Breast epithelium (tissue), 2 donors: ENCODE measurements around a stretch of chr7.

DNA sequence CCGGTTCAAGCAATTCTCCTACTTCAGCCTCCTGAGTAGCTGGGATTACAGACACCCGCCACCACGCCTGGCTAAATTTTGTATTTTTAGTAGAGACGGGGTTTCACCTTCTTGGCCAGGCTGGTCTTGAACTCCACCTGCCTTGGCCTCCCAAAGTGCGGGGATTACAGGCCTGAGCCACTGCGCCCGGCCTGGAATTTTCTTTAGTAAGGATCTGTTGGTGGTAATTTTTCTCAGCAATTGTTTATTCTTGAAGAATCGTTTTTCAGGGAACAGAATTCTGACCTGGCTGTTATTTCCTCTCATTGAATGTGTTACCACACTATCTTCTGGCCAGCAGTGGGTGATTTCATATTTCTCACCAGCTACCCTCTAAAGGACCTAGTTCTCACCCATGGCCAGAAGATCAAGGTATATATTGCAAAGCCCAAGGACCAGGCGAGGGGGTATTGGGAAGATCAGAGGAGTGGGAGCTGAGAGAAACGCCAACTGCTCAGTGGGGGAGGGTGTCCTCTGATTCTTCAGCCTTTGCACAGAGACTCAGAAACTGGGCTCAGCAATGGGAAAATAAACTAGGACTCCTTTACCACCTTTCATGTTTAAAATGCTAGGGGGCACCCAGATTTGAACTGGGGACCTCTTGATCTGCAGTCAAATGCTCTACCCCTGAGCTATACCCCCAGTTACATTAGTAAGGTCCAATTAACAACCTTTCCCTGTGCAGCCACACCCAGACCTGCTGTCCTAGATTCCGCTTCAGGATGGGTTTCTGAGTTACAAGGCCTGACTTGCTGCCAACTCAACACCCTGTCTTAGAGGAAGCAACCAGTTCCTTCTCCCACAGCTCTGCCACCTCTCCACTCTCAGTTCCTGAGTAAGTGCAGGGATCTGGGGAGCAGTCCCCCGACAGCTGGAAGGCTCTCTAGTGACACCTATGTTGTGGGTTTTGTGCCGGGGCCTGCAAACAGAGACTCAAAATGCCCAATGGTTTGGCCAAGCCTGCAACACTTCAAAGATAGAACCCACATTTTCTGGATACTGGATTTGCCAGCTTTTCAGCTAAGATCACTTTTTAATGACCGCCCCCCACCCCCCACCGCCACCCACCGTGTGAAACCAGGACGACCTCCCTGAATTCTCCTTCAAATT lies 93.4 kb downstream of the ZNF783 start:
- PRO-cap, result no peak
- RAMPAGE, long total RNA, 2 experiments, result no peak in any of the 2 experiments

DNA sequence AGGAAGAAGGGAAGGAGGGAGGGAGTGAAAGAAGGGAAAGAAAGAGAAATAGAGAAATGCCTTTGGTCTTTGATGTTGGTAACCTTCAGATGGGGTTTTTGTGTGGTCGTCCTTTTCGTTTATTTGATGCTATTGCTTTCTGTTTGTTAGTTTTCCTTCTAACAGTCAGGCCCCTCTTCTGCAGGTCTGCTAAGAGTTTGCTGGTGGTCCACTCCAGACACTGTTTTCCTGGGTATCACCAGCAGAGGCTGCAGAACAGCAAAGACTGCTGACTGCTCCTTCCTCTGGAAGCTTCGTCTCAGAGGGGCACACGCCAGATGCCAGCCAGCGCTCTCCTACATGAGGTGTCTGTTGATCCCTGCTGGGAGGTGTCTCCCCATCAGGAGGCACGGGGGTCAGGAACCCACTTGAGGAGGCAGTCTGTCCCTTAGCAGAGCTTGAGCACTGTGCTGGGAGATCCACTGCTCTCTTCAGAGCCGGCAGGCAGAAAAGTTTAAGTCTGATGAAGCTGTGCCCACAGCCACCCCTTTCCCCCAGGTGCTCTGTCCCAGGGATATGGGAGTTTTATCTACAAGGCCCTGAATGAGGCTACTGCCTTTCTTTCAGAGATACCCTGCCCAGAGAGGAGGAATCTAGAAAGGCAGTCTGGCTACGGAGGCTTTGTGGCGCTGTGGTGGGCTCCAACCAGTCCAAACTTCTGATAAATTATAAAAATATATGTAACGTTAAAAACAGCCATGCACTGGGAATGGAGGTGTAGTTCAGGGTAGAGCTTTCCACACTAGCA lies 99.2 kb upstream of the ZNF746 start:
- PRO-cap, result no peak
- RAMPAGE, long total RNA, 2 experiments, result no peak in any of the 2 experiments

- PRO-cap, result no peak
- RAMPAGE, long total RNA, 2 experiments, result no peak in any of the 2 experiments
Observed at GRCh38 chr7:149611307-149612119, 103.2 kb upstream of the KRBA1 start.

GRCh38 chr7:149612907-149613612 lies 101.7 kb upstream of the KRBA1 start:
- PRO-cap, result no peak
- RAMPAGE, long total RNA, 2 experiments, result no peak in any of the 2 experiments

DNA sequence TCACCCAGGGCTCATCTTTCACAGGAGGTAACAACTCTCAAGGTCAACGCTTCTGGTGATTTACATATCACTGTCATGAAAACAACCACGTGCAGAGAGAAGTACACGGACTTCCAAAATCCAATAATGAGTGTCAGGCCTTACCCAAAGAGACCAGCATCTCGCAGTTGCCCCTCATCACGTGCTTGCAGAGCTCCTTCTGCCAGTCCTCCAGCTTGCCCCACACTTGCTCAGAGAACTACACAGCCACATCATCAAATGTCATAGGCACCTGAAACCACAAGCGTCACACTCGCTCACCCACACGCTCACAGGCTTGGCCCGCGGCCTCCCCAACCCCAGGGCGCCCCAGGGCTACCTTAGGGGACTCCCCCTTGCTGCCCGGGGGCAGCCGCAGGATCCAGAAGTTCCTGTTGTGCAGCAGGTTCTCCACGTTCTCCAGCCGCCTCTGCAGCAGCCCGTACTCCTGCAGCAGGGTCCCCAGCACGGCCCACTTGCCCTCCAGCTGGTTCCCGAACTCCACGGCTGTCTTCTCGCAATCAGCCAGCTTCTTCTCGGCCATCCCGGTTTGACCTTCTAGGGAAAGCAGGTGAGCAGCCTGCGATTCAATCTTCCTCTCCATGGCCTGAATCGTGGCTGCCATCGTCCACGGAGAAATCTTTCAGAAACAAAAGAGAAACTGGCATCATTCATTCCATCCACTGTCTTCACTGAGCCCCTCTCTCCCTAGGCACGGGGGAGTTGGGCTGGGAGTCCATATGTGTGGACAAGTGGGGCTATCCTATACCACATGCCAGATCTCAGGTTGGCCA lies 93.6 kb upstream of the KRBA1 start:
- PRO-cap, result no peak
- RAMPAGE, long total RNA, 2 experiments, result no peak in any of the 2 experiments

DNA sequence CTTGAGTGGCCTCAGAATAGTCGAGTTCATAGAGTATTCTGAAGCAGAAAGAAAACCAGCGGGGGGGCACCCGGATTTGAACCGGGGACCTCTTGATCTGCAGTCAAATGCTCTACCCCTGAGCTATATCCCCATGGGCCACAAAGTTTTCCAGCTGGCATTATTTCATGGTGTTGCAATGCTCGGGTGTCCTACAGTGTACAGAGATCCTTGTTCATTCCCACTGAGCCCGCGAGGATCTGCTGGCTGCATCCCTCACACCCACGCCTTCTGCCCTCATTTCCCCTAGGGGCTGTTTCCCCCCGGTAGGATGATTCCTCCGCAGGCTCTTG lies 23.7 kb upstream of the KRBA1 start:
- PRO-cap, result no peak
- RAMPAGE, long total RNA, 2 experiments, result no peak in any of the 2 experiments

- PRO-cap, result no peak
- RAMPAGE, long total RNA, 2 experiments, result no peak in any of the 2 experiments
Observed at GRCh38 chr7:149719779-149720198, 5.0 kb downstream of the KRBA1 start.

GRCh38 chr7:149734415-149734938 lies 19.7 kb downstream of the KRBA1 start:
- PRO-cap, result no peak
- RAMPAGE, long total RNA, 2 experiments, result no peak in any of the 2 experiments

- PRO-cap, result no peak
- RAMPAGE, long total RNA, 2 experiments, result no peak in any of the 2 experiments
Observed at GRCh38 chr7:149735860-149737139, 21.5 kb downstream of the KRBA1 start.

GRCh38 chr7:149771456-149772579 lies 1.6 kb downstream of the ZNF467 start:
- PRO-cap, result bidirectional peak, plus-strand start at chr7:149771907, minus-strand start at chr7:149771784
- RAMPAGE, long total RNA, 2 experiments, result no peak in any of the 2 experiments

GRCh38 chr7:150047028-150047856 lies 173.5 kb downstream of the ATP6V0E2 start:
- PRO-cap, result no peak
- RAMPAGE, long total RNA, 2 experiments, result no peak in any of the 2 experiments

- PRO-cap, result no peak
- RAMPAGE, long total RNA, 2 experiments, result no peak in any of the 2 experiments
Observed at GRCh38 chr7:150053054-150053341, 179.2 kb downstream of the ATP6V0E2 start.

- PRO-cap, result no peak
- RAMPAGE, long total RNA, 2 experiments, result no peak in any of the 2 experiments
Observed at GRCh38 chr7:150168087-150168986, 154.8 kb upstream of the LRRC61 start.

- PRO-cap, result no peak
- RAMPAGE, long total RNA, 2 experiments, result no peak in any of the 2 experiments
Observed at GRCh38 chr7:150357096-150357847, 11.3 kb upstream of the REPIN1 start.

DNA sequence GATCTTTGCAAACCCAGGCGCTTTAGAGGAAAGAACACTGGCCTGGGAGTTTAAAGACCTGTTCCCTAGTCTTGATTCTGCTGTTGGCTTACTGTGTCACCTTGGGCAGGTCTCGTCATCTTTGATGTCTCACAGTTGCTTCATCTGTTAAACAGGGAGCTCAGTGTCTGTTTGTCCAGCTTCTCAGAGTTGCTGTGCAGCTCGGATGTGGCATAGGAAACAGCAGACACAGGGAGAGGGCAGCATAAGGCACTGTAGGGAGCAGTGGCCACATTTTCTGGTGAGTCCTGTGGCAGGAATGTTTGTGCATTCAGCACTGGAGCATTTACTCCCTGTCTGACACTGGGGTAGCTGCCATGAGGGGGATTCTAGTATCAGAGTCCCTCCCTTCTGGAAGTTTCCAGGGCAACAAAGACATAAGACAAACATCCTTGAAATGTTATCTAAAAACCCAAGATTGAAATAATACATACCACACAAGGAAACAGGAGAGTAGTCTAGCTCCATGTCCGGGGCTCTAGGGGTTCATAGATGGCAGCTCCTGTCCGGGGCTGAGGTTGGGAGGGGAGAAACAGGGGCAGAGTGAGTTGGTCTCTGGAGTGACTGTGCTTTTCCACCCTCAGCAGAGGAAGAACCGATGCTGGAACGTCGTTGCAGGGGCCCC lies 2.1 kb downstream of the REPIN1 start:
- PRO-cap, result no peak
- RAMPAGE, long total RNA, 2 experiments, result no peak in any of the 2 experiments

GRCh38 chr7:150371538-150372242 lies 3.1 kb downstream of the REPIN1 start:
- PRO-cap, result no peak
- RAMPAGE, long total RNA, 2 experiments, result no peak in any of the 2 experiments

GRCh38 chr7:150408227-150408640 lies 2.8 kb downstream of the ENSG00000284691 start:
- PRO-cap, result no peak
- RAMPAGE, long total RNA, 2 experiments, result no peak in any of the 2 experiments

DNA sequence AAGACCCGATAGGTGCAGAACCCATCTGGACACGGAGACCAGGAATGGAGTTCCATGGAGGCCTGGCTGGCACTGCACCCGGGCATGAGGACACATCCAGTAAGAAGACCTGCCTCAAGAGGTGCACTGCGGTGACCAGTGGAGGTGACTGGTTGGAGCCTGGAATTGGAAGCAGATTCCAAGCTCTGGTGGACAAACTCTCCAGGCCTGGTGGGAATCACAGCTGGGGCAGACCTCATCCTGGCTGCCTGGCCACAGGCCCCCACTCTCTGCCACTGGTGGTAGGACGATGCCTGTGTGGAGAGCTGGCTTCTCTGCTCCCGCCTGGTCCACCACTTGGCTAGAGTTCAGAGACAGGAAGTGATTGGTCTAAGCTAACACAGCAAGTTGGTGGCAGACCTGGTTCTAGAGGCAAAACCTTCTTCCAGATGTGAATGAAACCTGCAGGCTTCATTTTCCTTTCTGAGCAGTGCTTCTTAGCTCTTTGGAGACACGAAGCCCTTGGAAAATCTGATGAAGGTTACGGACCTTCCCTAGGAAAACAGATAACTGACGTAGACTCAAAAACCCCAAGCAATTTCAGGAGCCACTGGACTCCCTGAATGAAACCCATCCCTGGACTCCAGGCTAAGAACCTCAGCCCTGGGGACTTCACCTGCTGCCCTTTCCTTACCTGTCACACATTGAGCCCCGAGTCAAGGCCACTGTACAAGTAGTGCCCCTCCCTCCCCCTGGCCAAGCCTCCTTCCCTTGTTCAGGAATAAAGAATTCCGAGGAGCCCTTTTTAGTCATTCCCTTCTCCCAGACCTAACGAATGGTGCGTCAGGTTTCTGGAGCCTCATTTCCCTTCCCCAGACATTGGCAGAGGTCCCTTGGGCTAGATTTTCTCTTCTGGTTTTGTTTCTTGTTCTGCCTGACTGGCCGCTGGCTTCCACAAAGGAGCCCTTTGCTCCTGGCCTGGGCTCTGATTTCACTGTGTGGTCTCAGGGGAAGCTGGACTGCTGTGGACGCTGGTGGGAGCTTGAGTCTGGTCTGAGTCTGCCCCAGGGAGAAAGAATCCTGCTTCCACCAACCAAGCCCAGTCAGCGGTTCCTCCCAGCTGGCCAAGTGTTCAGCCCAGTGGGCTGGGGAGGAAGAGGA lies 5.1 kb downstream of the ENSG00000284691 start:
- PRO-cap, result no peak
- RAMPAGE, long total RNA, 2 experiments, result no peak in any of the 2 experiments

GRCh38 chr7:150415220-150415802 lies 9.8 kb downstream of the ENSG00000284691 start:
- PRO-cap, result no peak
- RAMPAGE, long total RNA, 2 experiments, result no peak in any of the 2 experiments

- PRO-cap, result no peak
- RAMPAGE, long total RNA, 2 experiments, result no peak in any of the 2 experiments
Observed at GRCh38 chr7:150465449-150465856, 15.0 kb downstream of the GIMAP8 start.